Peripheral blood mononuclear cell (primary cell): ENCODE measurements around a stretch of chr13.

DNA sequence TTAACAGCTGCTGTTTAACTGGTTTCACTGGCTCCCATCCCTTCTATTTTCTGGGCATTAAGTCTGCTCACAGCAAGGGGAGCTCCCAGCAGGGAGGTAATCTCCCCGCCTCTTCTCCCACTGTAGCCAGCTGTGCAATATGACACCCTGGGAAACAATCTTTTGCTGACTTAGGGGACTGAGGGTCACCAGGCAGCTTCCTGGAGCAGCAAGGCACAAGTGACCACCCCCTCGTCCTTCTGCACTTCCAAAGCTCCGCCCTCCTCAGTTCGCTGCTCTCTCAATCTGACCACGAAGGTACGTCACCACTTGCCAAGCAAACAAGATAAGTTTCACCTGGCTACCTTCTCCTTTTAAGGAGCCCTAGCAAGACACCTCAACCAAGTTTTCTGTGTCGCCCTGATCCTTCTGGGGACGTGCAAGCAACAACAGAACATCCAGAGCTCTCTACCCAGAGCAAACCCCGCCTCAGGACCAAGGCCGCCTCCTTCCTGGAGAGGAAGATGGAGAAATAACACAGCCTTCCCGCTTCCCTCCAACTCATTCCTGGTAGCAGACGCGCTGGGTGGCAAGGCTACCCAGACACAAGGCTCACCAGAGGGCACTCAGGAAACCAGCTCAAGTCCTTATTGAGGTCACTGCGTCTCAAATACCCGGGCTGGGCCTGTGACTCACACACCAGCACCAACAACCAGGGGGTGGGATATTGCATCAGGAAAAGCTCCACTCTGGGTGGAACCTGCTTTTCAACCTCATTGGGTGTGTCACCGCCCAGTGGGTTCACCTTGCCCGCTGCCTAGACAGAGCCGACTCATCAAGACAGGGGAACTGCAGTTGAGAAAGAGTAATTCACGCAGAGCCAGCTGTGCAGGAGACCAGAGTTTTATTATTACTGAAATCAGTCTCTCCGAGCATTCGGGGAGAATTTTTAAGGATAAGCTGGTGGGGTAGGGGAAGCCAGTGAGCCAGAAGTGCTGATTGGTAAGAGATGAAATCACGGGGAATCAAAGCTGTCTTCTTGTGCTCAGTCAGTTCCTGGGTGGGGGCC is 92.2 kb downstream of the STK24 start:
- PRO-cap, 8 experiments = peak in 5 of 8 experiments; most common plus-strand start position 543 of the sequence (in 3); most common minus-strand start position 606 of the sequence (in 2)

- PRO-cap, 8 experiments = no peak in any of the 8 experiments
Measured at GRCh38 chr13:98559065-98559606, 17.8 kb downstream of the STK24 start.

- PRO-cap, 8 experiments = no peak in any of the 8 experiments
Measured at GRCh38 chr13:98568211-98568442, 8.8 kb downstream of the STK24 start.

DNA sequence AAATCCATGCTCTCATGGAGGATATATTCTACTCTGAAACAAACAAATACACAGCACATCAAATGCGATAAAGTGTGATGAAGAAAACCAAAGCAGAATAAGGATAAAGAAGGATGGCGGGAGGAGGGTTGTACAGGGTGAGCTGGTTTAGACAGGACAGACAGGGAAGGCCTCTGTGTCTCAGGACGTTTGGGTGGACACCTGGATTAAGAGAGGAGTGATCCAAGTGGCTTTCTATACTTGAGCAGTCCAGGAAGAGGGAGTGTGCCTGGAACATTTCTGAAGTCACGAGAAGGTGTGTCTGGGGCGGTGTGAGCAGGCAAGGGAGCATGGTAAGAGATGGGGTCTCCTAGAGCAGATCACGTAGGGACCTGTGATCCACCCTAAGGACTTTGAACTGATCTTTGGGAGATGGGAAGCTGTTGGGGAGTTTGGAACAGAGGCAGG is 15.4 kb upstream of the STK24 start:
- PRO-cap, 8 experiments = no peak in any of the 8 experiments

DNA sequence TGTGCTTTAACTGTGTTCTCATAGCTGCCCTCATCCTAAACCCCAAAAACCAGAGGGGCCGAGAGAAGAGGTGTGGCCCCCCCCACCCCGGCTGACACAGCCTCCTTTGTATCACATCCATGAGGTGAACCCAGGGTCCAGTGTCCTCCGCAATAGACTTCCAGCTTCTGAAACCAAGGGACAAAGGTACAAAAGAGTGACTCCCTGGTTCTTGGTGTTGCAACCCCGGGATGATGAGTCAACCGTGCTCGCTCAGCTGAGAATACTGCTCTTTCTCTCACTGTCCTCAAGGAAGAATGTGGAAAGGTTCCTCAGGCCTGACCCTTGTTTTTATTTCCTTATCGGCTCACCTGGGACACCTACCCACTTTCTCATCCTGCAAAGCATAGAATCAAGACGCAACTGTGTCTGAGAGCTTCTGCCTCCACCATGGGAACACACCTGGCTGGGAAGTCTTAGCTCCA is 5.5 kb downstream of the SLC15A1 start:
- PRO-cap, 8 experiments = no peak in any of the 8 experiments

DNA sequence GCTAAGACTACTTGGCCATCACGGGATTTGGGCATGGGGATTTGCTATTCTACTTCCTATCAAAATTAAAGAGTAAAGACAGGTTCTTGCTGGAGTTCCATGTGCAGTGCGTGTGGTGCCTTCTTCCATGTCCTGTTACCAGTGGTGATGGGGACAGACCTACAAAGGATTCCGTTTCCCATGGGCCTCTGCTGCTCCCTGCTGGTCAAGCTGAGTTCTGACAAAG is 90.3 kb upstream of the SLC15A1 start:
- PRO-cap, 8 experiments = no peak in any of the 8 experiments

- PRO-cap, 8 experiments = no peak in any of the 8 experiments
Measured at GRCh38 chr13:98963191-98963623, 14.7 kb downstream of the DOCK9 start.

DNA sequence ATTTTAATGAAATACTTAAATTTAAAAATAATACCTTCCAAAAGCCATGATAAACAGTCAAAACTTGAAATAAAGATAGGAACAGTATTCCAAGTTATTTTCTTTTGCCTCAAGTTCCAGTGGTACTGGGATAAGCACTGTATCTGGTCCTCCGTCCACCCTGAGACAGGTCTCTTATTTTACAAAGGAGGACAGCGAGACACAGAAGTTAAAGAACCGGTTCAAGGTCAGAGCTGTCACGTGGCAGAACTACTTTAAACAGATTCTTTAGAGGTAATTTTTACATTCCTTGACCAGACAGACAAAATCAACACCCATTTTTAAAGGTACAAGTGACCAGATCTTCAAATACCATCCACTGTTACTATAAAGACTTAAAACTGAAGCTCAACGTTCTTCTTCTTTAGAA is 10.4 kb upstream of the DOCK9 start:
- PRO-cap, 8 experiments = no peak in any of the 8 experiments

GRCh38 chr13:99087579-99088498 is 110.0 kb upstream of the DOCK9 start:
- PRO-cap, 8 experiments = peak in 8 of 8 experiments; most common plus-strand start chr13:99087623 (in 8); most common minus-strand start chr13:99087627 (in 6)

GRCh38 chr13:99238200-99238869 is 19.8 kb downstream of the GPR18 start:
- PRO-cap, 8 experiments = peak in 7 of 8 experiments; most common plus-strand start chr13:99238446 (in 1); most common minus-strand start chr13:99238504 (in 7)

DNA sequence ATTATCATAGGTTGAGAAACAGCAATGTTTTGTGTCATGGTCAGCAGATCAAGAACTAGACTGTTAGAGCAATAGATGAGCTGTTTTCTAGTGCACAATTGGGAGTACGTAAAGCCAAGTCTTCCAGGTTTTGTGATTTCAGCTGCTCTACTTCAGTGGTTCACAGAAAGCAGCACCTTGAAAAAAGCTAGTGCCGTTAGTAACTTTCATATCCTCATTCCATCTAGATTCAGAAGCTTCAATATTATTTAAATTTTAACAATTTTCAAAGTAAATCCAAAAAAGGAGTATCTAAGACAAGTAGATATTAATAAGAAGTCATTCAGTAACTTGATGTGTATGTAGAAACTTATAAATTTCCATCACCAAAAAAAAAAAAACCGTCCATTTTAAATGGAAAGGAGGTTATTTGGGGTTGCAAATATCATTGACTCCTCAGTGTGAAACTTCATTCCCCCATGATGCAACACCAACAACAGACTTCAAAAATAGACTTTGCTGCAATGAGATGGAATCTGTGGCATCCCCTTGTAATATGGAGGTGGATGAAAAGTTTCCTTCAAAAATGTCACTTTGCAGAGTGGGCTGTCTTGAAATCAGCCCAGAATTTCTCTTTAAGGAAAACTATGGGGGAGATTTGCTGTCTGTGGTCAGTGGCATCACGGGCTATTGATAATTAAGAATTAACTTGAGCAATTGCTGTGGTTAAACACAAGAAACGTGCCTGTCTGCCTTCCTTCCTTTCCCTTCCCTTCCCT is 1.7 kb downstream of the GPR18 start:
- PRO-cap, 8 experiments = no peak in any of the 8 experiments

- PRO-cap, 8 experiments = peak in 3 of 8 experiments; most common minus-strand start chr13:99270691 (in 3)
Measured at GRCh38 chr13:99270489-99271035, 12.4 kb upstream of the GPR18 start.

DNA sequence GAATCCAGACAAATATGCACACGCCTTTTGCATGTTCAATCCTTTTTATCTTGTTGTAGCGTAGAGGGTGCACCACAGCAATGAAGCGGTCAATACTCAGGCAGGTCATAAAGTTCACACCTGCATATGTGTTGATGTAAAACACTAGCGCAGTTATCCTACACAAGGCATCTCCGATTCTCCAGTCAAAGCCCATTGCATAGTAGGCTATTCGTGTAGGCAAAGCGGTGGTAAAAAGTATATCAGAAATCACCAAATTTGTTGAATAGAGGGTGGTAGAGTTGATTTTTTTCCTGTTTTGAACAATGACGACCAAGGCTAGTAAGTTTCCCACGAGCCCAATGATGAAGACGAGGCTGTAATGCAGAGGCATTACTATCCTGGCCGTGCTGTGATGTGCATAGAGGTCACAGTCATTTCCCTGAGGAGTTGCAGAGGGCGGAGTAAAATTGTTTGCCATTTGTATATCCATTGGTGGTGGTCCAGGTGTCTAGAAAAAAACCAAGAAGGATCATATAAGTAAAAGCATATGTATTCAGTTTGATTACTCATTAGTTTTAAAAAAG is 11.4 kb downstream of the GPR183 start:
- PRO-cap, 8 experiments = no peak in any of the 8 experiments

- PRO-cap, 8 experiments = peak in 1 of 8 experiments; most common plus-strand start chr13:99366284 (in 1)
Measured at GRCh38 chr13:99365811-99366464, 58.7 kb upstream of the GPR183 start.

DNA sequence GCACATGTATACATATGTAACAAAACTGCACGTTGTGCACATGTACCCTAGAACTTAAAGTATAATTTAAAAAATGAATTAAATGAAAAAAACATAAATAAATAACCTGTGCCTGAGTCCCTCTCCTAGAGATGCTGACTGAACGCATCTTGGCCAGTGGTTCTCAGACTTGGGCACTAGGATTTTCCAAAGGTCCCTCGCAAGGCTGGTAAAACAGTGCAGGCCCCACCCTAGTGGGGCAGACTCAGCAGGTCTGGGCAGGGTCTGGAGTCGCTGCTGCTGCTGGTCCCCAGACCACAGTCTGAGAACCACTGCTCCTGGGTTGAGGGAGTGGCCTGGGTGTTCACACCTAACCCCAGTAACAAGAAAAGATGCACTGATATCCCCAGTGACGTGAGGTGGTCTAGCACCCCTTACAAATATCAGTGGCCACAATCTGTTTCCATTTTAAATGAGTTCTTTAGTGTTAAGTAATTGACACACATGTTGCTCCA is 96.1 kb upstream of the GPR183 start:
- PRO-cap, 8 experiments = no peak in any of the 8 experiments

- PRO-cap, 8 experiments = peak in 8 of 8 experiments; most common plus-strand start chr13:99432916 (in 6); most common minus-strand start chr13:99432994 (in 3)
Measured at GRCh38 chr13:99432573-99433550, 68.4 kb upstream of the TM9SF2 start.

DNA sequence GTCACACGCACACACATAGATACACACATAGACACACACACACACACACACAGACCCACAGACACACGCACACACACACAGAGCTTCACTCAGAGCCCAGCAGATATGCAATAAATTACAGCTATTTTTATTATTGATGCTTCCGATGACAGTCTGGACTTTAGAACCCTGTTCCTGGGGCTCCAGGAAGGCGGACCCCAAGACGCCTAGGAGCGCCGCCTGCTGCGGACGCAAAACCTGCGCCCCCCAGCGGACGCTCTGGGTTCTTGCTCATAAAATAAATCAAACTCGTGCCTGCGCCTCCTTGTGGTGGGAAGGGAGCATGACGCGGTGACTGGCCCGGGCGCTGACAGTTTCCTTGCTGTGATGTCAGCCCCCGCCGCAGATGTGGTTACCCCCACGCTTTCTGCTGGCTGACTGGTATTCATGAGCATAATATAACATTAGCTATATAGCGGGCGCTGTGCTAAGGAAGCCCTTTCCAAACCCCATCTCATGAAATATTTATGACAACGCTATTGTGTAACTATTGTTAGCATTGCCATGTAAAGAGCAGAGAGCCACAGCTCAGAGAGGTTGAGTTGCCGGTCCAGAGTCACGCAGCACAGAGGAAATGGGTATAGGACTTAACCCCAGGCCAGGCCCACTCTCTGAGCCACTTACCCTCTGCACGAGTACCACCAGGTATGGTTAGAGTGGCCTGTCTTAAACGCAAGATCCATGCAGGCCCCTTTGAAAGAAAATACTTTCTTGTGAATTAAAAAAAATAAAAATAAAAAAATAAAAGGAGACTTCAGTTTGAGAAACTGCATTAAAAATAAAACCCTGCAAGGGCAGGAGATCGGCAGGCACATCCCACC is 64.3 kb upstream of the TM9SF2 start:
- PRO-cap, 8 experiments = no peak in any of the 8 experiments

- PRO-cap, 8 experiments = peak in 2 of 8 experiments; most common plus-strand start chr13:99524986 (in 1)
Measured at GRCh38 chr13:99524721-99525487, 23.6 kb downstream of the TM9SF2 start.

- PRO-cap, 8 experiments = no peak in any of the 8 experiments
Measured at GRCh38 chr13:99958380-99959223, 13.0 kb downstream of the ZIC5 start.

DNA sequence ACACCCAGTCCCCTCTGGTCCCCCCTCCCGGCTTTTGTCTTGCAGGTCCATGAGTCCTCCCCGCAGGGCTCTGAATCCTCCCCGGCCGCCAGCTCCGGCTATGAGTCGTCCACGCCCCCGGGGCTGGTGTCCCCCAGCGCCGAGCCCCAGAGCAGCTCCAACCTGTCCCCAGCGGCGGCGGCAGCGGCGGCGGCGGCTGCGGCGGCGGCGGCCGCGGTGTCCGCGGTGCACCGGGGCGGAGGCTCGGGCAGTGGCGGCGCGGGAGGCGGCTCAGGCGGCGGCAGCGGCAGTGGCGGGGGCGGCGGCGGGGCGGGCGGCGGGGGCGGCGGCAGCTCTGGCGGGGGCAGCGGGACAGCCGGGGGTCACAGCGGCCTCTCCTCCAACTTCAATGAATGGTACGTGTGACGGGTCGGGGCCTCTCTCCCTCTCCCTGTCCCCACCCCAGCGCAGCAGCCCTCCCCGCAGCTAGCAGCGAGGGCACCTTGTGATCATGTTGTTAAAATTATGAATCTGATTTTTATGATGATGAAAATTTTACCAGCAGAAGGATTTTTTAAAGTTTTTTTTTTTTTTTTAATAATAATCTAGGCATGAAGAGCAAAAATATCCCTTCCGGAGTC is 3.8 kb downstream of the ZIC2 start:
- PRO-cap, 8 experiments = no peak in any of the 8 experiments